LUHMES (cell line): ENCODE measurements around the genes DRAXIN and CLCN6.

GRCh38 chr1:10755251-10756375, 40.8 kb downstream of the CASZ1 start:
- PRO-cap: no peak

DNA sequence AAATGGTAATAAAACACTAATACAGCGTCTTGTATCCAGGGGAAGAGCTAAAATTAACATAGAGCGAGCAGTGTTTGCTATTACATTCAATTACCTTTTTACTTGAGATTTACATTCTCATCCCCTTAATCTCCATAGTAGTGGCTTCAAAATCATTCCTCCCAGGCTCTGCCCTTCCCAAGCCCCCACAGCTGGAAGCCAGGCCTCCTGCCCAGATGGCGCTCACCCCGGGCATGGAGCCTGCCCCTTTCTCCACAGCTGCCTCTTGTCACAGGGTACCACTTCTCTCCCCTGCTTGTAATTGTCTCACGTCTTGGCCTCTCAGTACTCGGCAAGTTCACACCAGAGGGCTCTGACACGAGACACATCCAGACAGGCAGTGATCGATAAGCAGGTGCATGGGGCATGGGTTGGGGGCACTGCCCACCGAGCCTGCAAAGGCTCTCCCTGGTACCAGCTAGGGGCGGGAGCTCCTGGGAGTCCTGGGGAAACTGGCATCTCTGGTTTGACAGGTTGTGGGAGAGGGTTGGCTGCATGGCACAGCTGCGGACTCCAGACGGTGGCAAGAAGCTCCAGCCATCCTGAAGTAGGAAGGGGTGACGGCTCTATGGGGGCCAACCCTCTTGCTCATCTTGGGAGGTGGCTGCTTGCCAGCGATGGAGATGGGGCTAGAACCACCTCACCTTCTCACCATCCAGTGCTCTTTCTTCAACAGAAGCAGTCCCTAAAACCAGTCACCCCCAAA, 20.1 kb downstream of the CASZ1 start:
- PRO-cap: no peak

- PRO-cap: no peak
Observed at GRCh38 chr1:10777934-10778479, 18.4 kb downstream of the CASZ1 start.

GRCh38 chr1:10969319-10969825, 12.5 kb downstream of the C1orf127 start:
- PRO-cap: no peak

GRCh38 chr1:11012918-11013512, 561 bp downstream of the TARDBP start:
- PRO-cap: unidirectional peak, minus-strand start at chr1:11013092

- PRO-cap: no peak
Observed at GRCh38 chr1:11031470-11031972, 15.5 kb downstream of the MASP2 start.

DNA sequence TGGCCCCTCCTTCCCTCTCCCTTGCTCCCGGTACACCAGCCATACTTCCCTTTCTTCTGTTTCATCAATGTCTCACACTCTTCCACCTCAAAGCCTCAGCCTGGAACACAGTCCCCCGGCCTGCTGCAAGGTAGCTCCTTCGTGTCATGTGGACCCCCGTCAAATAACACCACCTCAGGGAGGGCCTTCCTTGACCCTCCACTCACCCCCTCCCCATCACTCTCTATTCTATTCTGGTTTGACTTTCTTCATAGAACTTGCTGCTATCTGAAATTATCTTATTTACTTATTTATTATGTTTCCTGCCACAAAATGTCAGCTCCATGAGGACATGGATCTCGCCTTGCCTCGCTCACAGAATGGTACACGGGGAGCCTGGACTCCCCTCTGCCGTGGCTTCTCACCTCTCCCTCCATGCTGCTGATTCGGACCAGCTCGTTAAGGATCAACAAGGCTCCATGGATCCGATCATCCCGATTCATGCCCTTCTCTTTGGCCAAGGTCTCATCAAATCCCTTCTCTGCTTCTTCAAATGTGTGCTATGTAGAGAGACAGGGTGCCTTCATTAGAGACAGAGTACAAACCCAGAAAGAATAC, 8.8 kb downstream of the MTOR start:
- PRO-cap: no peak

DNA sequence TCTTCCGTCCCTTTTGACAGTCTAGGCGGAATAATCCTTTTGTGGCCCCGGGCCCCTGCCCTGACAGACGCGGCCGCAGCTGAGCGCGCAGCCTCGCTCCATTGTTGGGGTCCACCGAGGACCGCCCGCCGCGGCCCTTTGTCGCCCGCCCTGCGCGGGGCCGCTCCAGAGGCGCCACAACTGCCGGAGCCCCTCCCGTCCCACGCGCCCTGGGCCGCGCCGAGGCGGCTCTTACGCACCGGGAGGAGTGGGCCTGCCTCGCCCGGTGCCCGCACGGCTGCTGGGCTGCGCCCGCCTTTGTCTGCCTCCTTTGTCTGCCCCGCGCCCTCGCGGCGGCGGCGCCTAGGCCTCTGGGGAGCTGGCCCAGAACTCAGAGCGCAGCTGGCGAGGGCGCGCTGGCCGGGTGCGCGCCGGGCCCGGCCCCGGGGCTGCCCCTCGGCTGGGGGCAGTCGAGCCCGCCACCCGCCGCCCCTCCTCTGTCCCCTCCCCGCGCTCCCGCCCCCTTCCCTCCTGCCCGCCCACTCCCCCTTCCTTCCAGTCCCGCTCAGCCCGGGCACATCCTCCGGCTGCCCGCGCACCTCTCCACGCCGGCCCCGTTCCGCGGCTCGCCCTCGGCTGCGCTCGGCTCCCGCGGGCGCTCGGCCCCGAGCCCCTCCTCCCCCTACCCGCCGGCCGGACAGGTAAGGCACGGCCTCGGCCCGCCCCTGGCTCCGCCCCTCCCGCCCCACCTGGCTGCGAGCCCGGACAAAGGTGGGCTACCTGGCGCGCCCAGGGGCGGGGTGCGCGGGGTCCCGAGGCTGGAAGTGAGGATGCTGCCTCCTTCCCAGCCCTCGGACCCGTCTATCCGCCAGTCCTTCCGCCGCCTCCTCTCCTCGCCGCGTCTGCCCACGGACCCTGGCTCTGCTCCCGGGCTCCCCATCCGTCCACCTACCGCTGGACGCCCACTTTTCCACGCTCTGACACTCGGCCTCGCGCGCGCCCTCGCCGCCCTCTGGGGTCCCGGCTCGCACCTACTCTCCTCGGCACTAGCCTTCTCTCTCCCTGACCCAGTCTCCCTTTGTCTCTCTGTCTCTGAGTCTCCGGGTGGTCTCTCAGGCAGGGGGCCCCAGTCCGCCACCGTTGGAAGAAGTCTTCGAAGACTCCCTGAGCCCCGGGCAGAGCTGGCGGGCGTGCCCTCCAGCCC, at the start of gene DRAXIN:
Gene DRAXIN, plus strand, starts transcription at position 537 of the 1,183 bp plus-strand sequence.
- PRO-cap: bidirectional peak, plus-strand start at position 49 of the sequence, minus-strand start outside the sequence; bidirectional peak, plus-strand start at position 536 of the sequence, minus-strand start at position 353 of the sequence

- PRO-cap: no peak
Observed at GRCh38 chr1:11729415-11730067, 6.4 kb upstream of the AGTRAP start.

GRCh38 chr1:11786626-11787601, 18.9 kb downstream of the MTHFR start:
- PRO-cap: no peak

DNA sequence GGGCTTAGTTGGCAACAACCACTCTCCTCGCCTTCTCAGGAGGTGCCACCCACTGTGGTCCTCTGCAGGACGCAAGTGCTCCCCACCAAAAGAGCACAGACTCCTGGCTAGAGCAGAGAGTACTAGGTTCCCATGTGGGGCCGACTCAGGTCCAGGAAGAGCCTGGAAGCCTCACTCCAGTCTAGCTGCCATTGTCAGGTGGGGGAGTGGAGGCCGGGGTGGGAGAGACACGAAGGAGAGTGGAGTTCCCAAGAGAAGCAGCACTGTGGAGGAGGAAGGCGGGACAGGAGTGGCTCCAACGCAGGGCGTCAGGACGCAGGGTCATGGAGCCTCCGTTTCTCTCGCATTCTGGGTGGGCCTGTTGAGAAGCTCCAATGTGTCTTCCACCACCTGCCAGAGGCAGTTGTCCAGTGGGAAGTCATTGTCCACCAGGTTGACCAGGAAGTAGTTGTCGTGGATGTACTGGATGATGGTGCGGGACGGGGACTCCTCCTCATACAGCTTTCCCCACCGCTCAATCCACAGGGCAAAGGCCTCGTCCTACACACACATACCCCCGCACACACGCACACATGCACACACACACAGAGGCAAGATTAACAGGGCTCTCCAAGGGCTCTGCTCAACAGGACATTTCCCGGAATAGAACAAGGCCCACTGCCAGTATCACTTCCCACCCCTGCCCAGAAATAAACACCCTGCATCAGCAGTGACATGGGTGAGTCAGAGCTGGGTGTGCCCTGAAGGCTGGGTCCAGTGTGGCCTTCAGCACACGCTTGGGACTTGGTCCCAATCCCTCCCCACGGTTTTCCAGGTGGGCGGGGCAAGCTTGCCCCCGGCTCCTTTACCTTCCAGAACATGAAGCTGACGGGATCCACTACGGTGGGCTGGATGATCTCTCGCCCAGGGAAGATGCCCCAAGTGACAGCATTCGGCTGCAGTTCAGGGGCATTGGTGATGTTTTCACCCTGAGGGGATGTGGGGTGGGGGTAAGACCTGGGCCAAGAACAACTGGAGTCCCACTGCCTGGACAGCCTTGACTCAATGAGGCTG, 15.1 kb downstream of the MTHFR start:
- PRO-cap: no peak

- PRO-cap: bidirectional peak, plus-strand start at chr1:11806240, minus-strand start at chr1:11805938
Observed at GRCh38 chr1:11806036-11806312, at the start of gene CLCN6. Gene CLCN6 (plus strand): TSS chr1:11806191.

- PRO-cap: no peak
Observed at GRCh38 chr1:11880784-11881592, 22.2 kb upstream of the NPPB start.

- PRO-cap: no peak
Observed at GRCh38 chr1:11922942-11923659, 3.1 kb downstream of the KIAA2013 start.

DNA sequence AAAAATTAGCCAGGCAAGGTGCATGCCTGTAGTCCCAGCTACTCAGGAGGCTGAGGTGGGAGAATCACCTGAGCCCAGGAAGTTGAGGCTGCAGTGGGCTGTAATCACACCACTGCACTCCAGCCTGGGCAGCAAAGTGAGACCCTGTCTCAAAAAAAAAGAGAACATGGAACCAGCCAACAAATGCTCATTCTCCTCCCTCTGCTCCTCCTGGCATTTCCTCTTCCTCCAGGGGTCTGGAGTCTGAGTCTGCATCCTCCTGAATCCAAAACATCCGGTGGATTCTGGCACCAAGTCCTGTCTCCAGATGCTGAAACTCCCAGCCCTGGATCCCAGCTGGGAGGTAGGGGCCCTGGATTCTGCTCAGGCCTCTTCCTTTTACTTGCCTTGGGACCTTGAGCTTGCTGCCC, 3.6 kb upstream of the PLOD1 start:
- PRO-cap: no peak

DNA sequence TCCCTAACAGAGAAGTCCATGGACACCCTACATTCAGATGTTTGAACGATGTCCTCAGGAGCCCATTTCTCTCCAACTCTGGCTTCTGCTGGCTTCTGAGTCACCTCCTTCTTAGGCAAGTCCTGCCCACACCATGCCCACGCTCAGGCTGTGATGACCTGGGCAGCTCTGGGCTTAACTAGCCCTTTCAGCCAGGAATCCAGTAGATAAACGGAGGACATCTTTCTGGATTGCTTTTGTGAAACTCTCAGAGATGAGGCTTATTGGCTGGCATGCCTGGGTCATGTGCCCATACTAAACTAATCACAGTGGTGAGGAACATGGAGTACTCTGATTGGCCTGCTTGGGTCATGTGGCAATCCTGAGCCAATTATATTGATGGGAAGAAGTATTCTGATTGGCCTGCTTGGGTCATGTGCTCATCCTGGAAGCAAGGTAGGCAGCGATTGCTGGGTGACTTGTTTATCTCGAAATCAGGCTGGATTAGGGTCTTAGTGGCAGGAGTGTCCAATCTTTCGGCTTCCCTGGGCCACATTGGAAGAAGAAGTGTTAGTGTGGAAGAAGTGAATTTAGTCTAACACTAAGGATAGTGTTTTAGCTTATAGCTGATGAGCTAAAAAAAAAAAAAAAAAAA, 32.8 kb downstream of the TNFRSF8 start:
- PRO-cap: no peak

DNA sequence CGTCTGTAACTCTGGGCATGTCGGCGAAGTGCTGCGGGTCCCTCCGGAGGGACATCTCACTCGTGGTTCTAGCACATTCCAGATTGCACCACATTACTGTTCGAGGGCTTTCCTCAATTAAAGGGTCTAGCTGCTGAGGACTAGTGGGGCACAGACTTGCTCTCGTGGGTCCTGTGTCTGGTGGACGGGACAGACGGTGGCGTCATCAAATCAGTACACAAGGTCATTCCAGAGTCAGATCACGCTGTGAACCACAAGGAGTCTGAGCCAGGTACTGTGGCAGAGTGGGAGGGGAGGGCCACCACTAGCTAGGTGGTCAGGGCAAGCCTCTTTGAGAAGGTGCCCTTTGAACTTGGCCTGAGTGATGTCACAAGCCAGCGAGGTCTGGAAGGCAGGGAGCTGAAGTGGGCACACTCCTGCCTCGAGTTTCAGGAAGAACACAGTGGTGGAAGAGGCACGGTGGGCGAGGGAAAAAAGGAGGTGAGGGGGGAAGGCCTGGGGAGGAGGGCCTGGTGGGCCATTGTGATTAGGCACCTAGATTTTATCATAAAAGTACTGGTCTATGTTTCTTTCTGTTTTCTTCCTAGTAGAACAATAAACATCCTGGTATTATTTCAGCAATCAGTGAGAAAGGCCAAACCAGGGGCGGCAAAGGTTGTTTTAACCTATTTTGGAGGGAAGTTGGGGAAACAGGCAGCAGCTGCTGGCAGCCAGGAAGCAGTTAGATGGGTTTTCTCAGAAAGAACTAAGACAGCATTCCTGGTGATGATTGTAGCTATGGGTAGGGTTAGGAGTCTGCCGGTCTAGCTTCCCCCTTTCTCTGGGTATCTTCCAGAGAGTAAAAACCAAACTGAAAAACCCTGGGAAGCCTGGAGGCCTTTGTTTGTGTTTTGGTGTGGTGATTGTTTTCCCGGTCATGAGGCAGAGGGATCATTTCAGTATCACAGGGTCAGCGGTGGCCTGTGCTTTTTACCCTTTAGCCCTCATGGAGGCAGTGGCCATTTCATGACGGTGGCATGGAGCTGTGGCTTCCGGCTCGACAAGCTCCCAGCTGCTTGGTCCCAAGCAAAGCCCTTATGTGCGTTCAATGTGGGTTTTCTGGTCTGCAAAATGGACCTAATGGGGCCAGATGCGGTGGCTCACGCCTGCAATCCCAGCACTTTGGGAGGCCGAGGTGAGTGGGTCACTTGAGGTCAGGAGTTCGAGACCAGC, 19.8 kb upstream of the TNFRSF1B start:
- PRO-cap: no peak

DNA sequence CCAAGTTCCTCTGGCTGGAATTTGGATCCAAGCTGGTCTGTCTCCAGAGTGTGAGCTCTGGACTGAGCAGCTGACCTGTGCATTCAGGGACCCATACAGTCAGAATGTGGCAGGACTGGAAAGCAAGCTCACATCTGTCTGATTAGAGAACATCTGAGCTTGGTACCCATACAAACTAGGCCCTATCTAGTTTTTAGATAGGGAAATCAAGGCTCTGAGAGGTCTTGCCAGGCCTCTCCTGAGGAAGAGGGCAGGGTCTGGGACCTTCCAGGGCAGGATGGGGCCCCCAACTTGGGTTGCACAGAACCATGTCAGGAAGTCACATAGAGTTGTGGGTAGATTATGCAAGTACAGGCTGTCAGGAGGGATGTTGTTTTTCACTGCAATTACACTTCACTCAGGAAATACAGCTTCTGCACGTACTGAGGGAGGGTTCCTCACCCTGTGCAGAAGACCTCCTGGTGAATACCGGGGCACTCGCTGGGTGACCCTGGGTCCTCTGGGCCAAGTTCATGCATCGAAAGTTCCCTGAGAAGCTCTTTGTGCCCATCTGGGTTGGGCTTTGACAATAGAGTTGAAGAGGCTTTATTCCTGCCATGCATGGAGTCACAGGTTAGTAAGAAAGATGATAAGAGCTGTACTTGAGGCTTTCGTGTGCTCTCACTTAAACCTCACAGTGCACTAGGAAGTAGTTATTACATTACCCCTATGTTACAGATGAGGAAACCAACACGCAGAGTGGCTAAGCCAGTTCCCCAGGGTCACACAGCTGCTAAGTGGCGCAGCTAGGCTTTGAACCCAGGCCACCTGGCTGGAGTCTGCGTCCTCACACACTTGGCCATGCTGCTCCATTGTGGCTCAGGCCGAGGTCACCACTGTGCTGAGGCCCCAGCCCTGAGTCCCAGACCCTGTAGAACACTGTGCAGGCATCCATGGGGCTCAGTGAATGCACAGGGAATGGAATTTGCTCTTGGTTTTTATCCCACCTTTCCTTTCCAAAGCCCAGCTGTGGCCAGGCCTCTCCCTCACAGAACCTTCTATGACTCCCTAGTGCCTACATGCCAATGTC, 16.2 kb upstream of the TNFRSF1B start:
- PRO-cap: no peak

DNA sequence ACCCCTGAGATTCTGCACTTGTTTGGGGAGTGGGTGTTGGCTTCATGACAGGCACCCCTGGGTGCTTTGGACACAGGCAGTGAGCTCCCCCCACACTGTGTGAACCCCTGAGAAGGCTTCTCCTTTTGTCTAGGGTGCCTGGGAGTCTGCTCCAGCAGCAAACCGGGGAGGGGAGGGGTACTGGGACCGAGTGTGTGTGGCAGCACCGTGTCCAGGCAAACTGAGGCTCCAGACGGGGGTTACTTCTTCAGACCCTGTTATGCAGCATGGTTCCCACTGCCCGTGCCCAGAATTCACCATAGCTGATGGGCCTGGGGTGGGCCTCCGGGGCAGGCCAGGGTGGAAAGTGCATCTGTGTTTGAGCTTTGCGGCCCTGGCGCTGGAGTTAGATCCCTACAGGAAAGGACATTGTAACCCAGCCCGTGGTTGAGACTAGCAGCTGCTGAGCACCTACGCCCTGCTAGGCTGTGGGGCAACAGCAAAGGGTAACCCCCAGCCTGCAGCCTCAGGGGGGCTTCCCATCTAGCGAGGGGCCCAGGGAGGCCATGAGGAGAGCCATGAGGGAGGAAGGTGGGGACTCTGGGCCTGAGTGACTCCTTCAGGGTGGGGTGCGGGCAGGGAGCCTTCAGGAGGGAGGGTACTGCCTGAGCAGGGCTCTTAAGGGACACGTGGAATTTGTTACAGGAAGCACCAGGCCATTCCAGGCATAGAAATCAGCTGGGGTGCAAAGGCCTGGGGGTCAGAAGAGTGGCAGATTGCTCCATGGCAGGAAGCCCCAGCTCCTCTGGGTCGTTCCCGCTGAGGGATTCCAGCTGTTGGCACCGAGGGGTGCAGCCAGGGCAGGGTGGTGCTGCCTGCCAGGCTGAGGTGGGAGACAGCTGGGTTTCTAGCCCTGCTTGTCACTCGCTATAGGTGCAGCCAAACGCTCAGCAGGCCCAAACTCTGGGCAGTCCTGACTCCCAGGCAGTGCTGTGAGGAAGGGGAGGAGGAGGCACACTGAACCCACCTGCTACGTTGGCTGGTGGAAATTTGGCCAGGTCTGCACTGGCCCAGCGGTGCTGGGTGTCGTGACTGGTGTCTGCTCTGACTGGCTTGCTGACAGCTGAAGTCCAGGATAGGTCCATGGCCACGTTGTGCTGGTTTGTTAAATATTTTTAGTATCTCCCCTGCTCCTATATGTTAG, 19.0 kb downstream of the TNFRSF1B start:
- PRO-cap: no peak

- PRO-cap: no peak
Observed at GRCh38 chr1:12204764-12205239, 25.0 kb upstream of the VPS13D start.